GM12892 (cell line): ENCODE measurements around the gene MMRN1.

DNA sequence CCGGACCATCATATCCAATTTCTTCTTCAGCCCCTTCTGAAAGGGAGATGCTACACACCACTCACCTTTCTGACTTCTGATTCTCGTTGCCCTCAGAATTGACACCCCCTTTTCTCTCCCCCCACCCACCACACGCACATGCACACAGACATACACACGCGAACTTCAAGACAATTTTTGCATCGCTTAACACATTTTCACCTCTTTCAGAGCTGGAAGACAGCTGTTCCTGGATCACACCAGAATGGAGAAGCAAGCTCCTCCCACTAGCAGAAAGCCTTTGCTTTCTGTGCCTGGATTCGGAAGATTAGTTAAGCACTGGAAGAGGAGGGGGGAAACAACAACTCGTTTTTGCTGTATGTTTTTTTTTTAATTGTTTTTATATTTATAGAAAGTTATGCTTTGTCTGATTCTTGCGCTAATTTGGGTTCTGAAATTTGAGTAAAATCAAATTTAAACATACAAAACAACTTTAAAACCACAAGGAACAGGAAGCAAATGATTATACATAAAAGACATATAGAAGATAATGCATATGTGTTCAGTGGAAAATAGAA is 1.2 kb upstream of the SNCA start:
- RRBS, result no CpG with 5 or more reads among the region's 9 CpGs

- RRBS, result no CpG with 5 or more reads among the region's 14 CpGs
Observed at GRCh38 chr4:89894425-89895632, at the start of gene MMRN1. Gene MMRN1, plus strand, starts transcription at chr4:89894854.

GRCh38 chr4:94114958-94115218 is 92.8 kb upstream of the SMARCAD1 start:
- RRBS, result no CpG with 5 or more reads among the region's 1 CpG

DNA sequence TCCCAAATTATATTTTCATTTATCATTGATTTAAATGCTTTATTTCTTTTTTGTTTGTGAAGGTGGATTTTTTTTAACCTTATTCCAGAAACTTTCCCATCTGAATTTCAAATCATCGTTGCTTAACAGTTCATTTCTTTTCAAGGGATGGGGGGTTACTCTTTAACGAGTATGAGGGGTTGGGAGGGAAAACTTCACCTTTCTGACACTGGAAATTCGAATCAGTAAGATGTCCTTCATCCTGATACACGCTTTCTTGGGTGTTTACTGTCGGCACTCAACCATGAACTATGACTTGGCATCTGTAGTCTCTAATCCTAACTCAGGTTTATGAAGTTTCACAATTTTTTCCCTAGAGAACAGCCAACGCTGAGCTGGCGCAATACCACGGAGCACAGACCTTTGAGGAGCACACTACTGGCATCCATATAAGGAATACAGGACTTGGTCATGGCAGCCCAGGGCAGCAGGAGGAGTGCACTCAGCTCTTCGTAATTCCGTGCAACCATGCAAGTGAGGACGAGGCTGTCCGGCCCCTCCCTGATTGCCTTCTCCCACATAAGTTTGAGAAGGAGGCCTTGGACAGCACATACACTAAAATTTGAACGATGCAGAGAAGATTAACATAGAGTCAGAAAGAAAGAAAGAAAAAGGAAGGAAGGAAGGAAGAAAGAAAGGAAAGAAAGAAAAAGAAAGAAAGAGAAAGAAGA is 41.1 kb upstream of the PDLIM5 start:
- RRBS, result no CpG with 5 or more reads among the region's 13 CpGs

DNA sequence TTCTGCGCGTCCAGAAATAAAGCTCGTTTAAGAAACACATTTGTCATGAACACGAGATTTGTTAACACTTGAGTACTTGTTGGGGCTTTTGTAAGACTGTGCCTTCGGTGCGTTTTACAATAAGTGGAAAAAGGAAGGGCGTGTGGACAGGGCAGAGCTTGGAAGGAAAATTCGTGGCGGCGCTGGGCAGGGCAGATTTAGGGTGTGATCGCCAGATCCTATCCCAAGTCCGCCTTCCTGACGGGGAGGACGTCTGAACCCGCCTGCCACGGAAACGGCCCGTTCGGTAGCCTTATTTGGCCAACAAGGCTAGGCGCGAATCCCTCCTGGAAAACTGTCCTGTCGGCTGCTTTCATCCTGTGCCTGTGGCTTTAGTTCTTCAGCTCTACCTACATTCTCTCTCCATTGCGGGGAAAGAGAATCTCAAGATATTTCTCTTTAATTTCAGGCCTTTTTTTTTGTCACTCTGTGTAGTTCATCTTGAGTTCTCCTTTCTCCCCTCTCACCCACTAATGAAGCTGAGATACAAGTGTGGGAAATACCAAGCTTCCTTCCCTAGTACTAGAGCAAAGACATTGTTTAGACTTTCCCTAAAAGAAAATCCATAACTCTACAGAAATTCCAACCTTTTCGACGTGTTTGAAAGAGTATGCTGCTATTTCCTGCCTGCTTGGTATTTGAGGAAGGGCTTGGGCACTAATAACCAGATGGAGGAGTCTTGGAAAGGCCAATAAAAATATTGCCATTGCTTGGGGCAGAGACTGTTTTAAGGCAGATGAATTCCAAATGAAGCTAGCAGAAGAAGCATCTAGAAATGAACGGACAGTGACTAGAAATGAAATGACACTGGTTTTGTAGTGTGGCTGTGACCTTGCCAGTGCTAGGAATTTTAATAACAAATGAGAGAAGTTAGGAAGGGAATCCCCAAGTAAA is 1.1 kb downstream of the PDLIM5 start:
- RRBS, result no CpG with 5 or more reads among the region's 26 CpGs

DNA sequence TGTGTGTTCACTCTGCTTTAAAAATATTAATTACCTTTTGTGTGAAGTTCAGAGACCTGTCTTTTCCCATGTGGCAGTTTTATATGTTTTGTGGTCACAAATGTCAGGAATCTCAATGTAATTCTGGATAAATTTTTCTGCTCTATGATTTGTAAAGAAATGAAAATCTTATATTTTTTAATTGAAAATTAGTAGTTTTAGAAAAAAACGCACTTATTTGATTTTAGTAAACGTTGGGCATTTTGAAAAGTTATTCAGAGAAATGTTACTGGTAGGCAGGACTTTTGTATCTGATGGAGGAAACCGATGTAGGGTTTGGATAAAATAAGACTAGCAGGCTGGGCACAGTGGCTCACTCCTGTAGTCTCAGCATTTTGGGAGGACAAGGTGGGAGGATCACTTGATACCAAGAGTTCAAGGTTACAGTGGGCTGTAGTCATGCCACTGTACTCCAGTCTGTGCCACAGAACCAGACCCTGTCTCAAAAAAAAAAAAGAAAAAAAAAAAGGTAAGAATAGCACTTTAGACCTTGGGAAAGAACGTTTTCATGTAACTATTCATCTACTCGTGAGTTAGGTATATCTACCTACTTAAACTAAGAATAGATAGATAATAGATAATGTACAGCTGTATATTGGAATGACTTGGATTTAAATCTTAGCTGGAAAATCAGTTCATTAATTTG is 8.5 kb downstream of the PDLIM5 start:
- RRBS, result no CpG with 5 or more reads among the region's 5 CpGs

GRCh38 chr4:94484825-94485301 is 33.1 kb downstream of the PDLIM5 start:
- RRBS, result no CpG with 5 or more reads among the region's 2 CpGs

- RRBS, result no CpG with 5 or more reads among the region's 5 CpGs
Observed at GRCh38 chr4:94495050-94496181, 43.7 kb downstream of the PDLIM5 start.

GRCh38 chr4:94533885-94534418 is 82.2 kb downstream of the PDLIM5 start:
- RRBS, result no CpG with 5 or more reads among the region's 3 CpGs

DNA sequence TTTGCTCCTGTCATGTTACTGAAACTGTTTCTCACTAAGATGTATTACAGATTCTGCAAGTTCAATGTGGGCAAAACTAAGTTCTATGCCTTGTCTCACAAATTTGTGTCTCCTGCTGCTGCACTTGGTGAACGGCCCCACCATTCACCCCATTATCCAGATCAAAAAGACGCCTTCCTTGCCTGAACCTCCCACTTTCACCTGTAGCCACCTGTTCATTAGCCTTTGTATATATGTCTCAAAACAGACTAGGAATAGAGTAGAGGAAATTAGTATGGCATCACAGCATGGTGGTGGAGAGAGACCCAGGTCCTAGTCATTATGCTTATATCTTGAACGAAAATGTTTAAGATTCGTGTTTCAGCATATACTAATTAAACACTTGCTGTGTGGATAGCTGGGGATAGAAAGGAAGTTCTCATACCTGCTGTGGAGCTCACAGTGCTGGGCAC is 83.6 kb downstream of the PDLIM5 start:
- RRBS, result no CpG with 5 or more reads among the region's 4 CpGs

GRCh38 chr4:94599438-94600559 is 148.1 kb downstream of the PDLIM5 start:
- RRBS, result no CpG with 5 or more reads among the region's 4 CpGs

DNA sequence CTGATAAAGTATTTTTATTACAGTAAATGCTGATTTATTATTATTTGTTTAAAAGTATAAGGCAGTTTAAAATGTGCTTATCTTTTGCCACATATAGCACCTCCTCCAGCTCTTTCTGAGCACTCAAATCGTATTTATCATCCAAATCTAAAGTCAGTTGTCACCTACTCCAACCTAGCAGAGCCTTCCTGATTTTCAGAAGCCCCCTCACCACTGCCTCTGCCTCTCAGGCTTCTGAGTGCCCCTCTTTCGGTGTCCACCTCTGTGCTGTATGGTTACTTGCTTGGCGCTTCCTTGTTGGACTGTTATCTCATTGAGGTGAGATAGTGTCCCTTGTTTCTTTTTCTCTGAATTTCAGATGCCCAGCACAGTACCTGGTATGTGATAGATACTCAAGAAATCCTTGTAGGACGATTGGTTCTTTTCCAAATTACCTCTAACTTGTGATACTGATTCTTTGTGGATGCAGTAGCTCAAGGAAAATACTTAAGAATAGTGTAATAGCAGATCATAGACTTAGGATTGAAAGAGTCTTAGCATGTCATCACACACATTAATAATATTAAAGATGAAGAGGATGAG is 2.7 kb downstream of the BMPR1B start:
- RRBS, result no CpG with 5 or more reads among the region's 4 CpGs

- RRBS, result no CpG with 5 or more reads among the region's 4 CpGs
Observed at GRCh38 chr4:95061741-95062197, 304.0 kb downstream of the BMPR1B start.

GRCh38 chr4:95105789-95106366 is 348.1 kb downstream of the BMPR1B start:
- RRBS, result no CpG with 5 or more reads among the region's 4 CpGs

- RRBS, result 22% methylated on average over 9 of the region's 19 CpGs
Observed at GRCh38 chr4:95549801-95550335, 1.1 kb upstream of the UNC5C start.

GRCh38 chr4:97534005-97534298 is 609.3 kb downstream of the STPG2 start:
- RRBS, result no CpG with 5 or more reads among the region's 1 CpG

DNA sequence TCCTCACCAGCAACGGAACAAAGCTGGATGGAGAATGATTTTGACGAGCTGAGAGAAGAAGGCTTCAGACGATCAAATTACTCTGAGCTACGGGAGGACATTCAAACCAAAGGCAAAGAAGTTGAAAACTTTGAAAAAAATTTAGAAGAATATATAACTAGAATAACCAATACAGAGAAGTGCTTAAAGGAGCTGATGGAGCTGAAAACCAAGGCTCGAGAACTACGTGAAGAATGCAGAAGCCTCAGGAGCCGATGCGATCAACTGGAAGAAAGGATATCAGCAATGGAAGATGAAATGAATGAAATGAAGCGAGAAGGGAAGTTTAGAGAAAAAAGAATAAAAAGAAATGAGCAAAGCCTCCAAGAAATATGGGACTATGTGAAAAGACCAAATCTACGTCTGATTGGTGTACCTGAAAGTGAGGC is 59.7 kb downstream of the RAP1GDS1 start:
- RRBS, result no CpG with 5 or more reads among the region's 10 CpGs

DNA sequence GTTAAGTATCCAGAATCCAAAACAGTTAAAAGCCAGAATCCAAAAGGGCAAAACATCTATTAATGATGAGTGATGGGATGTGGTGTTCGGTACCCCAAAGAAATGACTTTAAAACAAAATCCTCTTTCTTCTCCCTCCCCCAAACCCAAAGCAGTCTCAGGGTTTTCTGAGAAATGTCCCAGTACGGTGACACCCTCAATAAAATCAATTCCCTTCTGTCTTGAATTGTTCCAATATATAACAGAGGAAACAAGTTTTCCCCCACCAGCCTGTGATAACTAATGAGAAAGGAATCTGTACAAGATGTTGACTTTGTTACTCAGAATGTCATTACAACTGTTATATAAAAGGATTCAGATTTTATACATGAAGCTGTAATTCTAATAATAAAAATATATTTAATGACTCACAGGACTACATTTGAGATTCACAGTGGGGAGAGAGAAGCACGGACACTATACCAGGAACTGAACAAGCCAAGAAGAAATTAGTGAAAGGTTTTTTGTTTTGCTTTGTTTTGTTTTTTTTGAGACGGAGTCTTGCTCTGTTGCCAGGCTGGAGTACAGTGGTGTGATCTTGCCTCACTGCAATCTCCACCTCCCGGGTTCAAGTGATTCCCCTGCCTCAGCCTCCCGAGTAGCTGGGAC is 4.0 kb downstream of the TSPAN5 start:
- RRBS, result no CpG with 5 or more reads among the region's 6 CpGs

GRCh38 chr4:98656744-98657902 is 1.3 kb downstream of the TSPAN5 start:
- RRBS, result no CpG with 5 or more reads among the region's 37 CpGs